ENCODE results near the genes CASR, FAM162A, WDR5B and DTX3L.

GRCh38 chr3:120469339-120469988 lies 18.7 kb upstream of the FSTL1 start:
- PRO-cap, 2 experiments = no peak in any of the 2 experiments

DNA sequence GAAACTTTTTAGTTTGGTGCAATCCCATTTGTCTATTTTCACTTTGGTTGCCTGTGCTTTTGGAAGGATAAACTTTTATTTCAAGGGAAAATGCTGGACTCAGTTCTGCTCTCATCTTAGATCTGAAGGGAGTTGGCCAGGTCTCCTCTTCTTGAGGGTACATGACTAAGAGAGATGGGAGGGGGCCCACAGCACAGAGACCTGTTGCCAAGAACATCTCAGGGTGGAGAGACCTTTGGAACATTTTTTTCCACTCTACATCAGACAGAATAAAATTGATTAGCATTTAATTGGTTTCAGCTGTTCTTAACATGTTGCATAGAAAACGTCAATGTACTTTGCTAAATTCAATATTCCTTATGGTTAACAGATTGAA lies 36.3 kb upstream of the FSTL1 start:
- PRO-cap, 2 experiments = no peak in any of the 2 experiments

DNA sequence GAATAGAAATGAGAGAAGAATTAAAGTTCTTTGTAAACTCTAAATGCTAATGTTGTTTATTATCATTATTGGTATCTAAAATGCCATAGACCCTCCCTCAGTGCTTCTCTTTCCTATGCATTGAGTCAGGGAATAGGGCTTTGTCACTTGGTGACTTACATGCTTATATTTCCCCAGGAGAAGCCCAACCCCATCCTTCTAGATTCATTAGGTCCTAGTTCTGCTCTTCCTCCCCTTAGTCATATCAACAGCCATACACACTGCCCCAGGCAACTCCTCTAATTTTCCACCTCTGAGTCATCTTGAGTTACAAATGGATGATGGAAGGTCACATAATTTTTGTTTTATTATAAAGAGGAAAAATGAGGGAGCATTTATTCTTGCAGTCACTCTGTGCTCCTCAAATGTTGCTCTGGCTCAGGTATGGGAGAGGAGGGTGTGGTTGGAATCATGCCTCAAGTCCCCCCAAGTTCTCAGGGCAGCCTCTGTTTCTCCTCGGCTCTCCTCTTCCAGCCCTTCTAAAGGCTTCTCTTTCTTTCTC lies 45.5 kb upstream of the FSTL1 start:
- PRO-cap, 2 experiments = no peak in any of the 2 experiments

DNA sequence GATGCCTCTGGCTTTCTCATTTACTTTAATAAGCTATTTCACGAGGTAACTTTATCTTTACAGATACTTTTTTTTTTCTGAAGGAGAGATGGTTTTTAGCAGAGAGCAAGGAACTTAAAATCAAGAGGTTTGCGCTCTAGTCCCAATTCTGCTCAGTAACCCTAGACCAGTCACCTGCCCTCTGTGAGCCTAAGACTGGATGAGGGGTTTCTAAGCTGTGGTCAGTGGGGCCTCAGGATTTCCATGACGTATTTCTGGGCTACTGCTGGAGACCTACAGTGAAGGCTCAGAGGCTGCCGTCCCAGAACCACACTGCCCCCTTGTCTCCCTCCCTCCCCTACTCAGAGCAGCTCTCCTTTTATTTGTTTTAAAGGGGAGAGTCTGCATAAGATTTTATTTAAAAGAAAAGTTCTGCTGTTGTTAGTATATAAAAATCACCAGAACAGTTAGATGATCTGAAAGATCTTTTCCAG lies 28.8 kb upstream of the NDUFB4 start:
- PRO-cap, 2 experiments = no peak in any of the 2 experiments

DNA sequence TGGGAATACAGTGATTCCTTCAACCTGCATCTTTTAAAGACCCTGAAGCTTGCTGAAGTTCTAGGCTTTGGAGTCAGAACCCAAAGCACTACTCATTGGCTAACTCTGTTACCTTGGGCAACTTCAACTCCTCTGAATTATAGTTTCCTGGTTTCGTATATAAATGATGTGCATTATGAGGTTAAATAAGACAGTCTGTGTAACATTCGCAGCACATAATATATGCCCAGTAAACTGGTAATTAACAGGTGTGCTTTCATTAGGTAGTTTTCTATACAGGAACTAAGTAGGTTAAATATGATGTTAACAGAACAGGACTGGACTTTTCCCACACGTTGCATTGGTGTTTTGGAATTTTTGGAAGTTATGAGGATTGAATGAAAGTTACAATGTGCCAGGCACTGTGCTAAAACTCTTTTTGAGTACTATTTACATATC lies 1.0 kb downstream of the NDUFB4 start:
- PRO-cap, 2 experiments = peak in 2 of 2 experiments; most common plus-strand start position 188 of the sequence (in 1); most common minus-strand start position 134 of the sequence (in 2)

DNA sequence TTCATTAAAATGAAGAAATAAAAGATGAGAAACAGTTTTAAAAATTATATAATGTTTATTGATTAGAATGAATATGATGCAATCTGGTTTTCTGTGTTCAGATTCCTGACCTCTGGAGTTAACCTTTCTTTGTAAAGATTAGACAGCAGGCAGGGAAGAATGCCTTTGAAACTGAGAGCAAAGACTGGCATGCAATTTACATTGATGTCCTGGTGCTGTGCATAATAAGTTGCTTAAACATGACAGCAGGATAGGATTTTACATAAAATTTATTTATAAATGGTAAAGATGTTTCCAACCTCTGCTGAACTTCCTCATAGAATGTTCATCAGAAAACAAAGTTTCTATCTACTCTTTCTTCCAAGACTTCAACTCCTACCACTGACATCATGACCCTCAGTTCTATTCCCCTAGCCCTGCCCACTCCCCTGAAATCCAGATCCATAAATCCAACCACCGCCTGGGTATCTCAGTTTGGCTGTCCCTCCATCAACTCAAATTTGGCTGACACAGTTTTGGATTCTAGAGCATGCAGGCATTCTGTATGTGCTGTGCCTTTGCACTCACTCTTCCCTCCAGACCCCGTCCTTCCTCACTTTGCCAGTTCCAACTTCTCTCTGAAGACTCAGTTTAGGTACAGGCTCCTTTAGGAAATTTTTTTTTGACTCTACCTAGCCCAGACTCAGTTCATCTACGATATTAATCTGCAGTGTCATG lies 1.6 kb downstream of the HGD start:
- PRO-cap, 2 experiments = no peak in any of the 2 experiments

GRCh38 chr3:120742899-120743312 lies 362 bp downstream of the GTF2E1 start:
- PRO-cap, 2 experiments = no peak in any of the 2 experiments

DNA sequence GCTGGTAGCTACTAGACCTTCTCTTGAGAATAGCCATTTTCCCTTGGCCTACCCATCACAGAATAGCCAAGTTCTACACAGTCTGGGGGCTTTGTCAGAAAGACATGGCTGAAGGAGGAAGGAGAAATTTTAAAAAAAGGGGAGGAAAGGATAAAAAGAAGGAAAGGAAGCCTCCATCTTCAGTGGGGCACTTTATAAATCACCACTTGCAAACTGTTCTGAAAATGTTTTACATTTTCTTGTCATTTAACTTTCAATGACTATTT lies 67.9 kb upstream of the STXBP5L start:
- PRO-cap, 2 experiments = no peak in any of the 2 experiments

GRCh38 chr3:121601058-121601848 lies 8.1 kb downstream of the FBXO40 start:
- PRO-cap, 2 experiments = no peak in any of the 2 experiments

- PRO-cap, 2 experiments = no peak in any of the 2 experiments
These were observed 24.2 kb downstream of the ILDR1 start for GRCh38 chr3:121997810-121998307.

DNA sequence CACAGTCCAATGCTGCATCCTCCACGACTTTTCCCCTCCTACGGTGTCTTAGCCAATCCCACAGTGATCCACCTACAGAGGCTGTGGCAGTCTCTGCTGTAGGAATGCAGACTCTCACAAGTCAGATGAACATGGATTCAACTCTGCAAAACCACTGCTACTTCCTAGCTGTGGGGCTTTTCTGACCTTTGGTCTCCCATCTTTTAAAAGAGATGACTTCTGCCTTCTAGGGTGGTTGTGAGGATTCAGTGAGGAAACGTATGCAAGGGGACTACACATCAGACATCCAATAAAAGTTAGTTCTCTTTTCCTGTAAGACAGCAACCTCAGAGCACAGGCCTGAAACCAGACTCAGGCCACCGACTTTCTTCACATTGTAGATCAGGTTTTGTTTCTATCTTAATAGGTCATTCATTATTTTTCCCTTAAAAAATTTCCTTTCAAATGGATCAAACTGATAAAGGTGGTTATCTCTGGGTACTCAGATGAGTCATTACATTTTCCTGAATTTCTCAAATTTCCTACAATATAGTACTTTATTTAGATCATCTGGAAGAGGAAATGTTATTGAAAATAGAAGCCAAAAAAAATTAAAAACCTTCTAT lies 23.2 kb downstream of the ILDR1 start:
- PRO-cap, 2 experiments = no peak in any of the 2 experiments

DNA sequence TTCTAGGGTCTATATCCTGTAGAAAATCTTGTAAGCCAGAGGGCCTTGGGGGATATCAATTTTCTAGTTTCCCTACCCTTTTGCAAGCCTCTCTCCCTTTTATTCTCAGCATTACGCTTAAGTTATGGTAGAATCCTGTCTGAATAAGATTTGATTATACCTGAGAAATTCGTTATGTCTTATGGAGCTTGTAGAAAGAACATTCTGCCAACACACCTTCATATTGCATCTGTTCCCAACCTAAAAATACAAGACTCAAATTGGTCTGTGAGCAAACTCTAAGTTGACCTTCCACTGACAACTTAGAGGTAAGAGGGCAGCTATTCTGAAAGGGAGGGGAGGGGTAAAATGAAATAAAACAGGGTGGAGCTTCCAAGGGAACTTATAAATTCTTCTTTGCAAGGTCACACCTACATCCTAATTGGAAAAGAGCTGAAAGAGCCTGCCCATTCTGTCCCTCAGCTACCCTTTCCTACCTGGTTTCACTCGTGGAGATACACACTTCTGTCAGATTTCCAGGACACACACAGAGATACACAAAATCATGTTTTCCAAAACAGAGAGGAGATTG lies 1.1 kb downstream of the ILDR1 start:
- PRO-cap, 2 experiments = no peak in any of the 2 experiments

DNA sequence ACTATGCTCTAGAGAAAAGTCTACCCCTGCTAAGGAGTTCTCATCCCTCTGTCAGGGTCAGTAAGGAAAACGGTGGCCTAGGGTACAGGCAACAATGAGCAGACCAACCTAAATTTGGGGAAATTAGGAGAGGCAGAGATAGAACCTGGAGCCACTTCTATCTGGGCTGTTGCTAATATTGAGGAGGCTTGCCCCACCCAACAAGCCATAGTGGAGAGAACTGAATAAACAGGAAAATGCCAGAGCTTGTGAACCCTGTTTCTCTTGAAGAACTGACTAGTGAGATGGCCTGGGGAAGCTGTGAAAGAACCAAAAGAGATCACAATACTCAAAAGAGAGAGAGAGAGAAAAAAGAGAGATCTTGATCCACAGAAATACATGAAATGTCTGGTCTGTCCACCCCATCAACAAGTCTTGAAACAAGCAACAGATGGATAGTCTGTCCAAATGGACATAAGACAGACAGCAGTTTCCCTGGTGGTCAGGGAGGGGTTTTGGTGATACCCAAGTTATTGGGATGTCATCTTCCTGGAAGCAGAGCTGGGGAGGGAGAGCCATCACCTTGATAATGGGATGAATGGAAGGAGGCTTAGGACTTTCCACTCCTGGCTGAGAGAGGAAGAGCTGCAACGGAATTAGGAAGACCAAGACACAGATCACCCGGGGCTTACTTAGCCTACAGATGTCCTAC lies 63.3 kb upstream of the CASR start:
- PRO-cap, 2 experiments = no peak in any of the 2 experiments

GRCh38 chr3:122183533-122184170 lies at the start of gene CASR:
CASR (plus strand) TSS chr3:122183668.
- PRO-cap, 2 experiments = no peak in any of the 2 experiments

DNA sequence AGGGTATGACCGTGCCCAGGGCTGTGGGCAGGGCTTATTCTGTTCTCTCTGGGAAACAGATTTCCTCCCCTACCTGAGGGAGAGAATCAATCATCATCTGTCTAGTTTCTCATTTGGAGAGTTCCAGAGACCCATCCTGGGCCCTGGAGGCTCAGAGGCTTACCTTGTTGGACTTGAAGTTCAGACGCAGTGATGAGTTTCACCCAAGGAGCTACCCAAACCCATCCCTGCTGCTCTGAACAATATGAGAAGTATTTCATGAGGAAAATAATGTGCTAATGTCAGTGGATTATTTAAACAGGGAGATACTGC lies 28.3 kb downstream of the CSTA start:
- PRO-cap, 2 experiments = no peak in any of the 2 experiments

DNA sequence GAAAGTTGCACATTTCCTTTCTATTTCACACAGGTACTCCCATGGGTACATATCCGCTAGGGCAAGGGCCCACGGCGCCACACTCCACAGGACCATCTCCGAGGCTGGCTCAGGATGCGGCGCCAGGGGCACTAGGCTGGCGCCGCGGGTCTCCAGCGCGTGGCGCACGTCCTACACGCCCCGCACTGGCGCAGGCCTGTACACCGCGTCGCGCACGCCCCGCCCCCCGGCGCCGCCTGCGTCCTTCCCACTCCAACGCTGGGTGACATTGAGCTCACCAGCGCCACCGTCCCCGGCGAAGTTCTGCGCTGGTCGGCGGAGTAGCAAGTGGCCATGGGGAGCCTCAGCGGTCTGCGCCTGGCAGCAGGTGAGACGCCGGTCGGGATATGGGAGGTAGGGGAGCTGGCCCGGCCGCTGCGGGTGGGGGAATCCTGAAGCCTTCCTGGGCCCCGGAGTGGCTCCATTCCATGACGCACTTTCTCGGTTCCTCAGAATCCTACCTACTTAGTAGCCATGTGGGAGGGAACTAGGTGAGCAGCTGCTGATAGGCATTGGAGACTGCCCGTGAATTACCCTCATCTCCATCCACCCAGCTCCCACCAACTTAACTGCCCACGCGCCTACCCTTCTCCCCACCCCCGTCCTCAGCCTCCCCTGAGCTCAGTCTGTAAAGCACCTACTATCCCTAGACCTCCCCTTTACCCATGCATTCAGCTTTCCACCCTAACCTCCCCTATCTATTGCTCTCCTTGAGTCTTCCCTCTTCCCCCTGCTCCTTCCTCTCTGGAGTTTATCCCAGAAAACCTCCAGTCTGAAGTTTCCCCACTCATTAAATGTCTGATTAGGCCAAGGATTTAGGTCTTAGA lies at the start of gene FAM162A:
Gene FAM162A, plus strand, starts transcription at position 250 of the 866 bp plus-strand sequence.
- PRO-cap, 2 experiments = peak in 2 of 2 experiments; most common plus-strand start position 298 of the sequence (in 2); most common minus-strand start position 106 of the sequence (in 2)

DNA sequence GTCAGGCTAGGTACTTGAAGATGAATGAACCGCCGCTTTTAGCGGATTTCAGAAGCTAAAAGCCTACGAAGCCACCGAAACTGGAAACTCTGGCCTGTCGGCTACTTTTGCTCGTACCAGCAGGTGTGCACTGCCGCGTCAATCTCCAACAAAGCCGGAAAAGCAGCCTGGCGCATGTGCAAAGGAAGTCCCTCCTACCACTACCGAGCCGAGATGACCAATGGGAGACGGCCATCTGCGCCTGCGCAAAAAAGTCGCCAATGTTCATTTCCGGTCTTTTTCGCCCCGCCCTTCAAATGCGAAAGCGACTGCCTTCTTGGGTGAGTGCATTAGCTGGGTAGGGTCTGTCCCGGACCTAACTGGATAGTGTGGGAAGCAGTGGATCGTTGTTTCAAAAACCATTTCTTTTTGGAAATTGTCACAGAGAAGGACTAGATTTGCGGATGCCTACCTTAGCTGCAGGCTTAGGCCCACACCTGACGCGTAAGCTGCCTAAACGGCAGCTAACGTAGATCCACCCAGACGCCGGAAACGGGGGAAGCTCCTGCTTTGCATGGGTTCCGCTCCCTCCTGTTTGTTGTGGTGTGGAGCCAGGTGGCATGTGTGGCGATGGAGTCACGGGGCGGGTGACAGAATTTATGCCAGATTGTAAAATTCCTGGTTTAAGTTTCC lies at the start of gene WDR5B:
Gene WDR5B, minus strand, starts transcription at position 132 of the 672 bp plus-strand sequence.
- PRO-cap, 2 experiments = peak in 2 of 2 experiments; most common plus-strand start position 329 of the sequence (in 2); most common minus-strand start position 111 of the sequence (in 2)

DNA sequence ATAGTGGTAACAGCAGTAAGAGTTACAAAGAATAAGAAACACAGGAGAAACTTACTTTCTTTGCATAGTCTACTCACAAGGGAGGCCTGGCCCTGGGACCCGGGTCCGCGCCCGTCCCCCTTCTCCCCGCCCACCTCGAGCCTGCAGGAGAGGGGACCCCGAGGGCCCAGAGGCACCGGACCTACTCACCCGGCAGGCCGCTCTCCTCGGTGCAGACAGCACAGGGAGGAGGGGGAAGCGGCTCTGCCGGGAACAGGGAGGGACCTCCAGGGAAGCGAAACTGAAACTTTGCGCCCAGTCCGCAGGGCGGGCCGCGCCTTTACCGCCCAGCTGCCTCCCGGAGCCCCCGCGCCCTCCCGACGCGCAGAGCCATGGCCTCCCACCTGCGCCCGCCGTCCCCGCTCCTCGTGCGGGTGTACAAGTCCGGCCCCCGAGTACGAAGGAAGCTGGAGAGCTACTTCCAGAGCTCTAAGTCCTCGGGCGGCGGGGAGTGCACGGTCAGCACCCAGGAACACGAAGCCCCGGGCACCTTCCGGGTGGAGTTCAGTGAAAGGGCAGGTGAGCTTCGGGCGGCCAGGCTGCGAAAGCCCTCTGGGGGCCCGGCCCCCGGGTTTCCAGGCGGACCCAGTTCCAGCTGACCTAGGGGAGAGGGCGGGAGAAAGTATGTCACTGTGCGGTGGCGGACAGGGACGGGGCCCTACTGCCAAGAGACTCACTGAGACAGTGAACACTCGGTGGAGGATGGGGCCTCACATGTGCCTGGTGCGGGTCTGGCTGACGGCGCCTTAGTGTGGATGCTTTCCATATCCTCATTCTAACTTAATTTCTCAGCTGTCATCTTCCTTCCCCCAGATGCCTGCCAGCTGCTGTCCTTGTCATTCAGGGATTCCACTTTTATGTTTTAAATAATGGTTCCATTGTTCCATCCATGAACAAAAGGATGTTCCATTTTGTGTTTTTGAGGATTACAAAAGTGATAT lies at the start of gene DTX3L:
Gene DTX3L, plus strand, starts transcription at position 283 of the 980 bp plus-strand sequence.
- PRO-cap, 2 experiments = peak in 2 of 2 experiments; most common plus-strand start position 546 of the sequence (in 2); most common minus-strand start position 699 of the sequence (in 2)

- PRO-cap, 2 experiments = no peak in any of the 2 experiments
These were observed 1.1 kb upstream of the PARP15 start for GRCh38 chr3:122575917-122577108.

DNA sequence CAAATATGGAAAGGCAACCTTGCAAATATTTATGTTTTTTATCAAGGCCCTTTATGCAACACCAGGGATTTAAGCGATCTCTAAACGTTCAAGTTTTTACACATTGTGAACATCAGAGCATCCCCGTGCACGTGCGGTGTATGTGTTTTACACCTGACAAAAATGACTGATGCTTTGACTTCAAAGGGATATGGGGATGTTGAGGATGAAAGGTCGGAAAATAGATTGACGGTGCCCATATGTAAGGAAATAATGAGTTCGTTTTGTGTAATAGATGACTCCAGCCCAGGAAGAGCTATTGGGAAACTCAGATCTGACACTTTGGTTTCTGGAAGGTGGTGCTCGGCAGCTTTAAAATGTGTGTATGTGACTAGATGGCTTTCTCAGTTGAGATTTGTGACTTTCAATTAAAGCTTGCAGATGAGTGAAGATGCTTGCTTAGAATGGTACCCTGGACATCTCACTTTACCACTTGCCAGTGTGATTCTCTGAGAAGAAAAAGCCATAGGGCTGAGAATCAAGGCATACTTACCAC lies 906 bp downstream of the SLC49A4 start:
- PRO-cap, 2 experiments = peak in 1 of 2 experiments; most common minus-strand start position 107 of the sequence (in 1)